Fallopian tube (tissue), 1 donor: ENCODE data around the gene BBX.

DNA sequence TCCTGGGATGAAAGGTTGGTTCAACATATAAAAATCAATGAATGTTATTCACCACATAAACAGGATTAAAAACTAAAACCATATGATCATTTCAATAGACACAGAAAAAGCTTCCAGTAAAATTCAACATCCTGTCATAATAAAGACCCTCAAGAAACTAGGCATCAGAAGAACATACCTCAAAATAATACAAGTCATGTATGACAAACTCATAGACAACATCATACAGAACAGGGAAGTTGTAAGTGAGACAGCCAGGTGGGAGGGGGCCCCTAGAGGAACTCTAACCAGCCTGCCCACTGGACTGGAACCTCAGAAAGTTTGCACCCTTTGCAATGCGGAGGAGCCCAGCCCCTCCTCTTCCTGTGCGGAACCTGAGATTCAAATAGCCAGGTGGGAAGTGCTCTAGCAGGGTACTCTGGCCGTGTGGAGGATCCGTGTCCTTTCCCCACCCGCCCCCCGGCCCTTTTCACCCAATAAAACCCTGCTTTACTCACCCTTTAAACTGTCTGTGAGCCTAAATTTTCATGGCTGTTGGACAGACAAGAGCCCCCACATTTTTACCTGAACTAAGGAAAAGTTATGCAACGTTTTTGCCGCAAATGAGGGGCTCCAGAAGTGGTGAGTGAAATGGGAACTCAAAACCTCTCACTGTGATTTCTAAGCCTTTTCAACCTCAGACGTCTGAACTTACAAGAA lies 387.1 kb upstream of the CBLB start:
- PRO-cap, result no peak

DNA sequence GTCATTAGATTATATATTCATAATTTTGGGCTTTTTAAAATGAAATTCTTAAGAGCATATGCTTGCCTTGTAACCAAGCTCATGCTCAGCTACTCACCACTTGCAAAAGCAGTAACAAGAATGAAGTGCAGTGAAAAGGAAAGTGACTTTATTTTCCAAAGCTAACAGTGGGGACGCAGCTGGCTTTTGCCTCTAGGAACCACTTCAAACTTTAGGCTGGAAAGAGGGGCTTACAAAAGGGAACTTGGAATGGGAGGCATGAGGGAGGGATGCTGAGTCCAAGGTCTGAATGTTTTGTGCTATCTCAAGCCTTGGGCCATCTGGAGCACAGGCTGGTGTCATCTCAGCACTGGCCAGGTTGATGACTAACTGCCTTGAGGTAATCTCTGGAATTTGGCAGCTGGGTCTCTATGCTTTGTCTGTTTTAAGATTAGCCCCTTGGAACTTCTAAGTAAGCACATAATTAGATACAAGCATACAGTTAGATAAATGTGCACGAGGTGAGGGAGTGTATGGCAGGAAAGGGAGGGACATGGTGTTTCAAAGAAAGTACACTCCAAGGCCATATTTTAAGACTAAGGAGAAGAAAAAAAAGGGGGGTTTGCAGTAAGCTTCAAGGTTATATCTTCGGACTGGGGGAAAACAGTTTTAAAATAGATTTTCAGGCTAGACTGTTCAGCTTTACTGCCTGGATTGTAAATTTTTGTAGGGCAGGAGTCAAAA lies 252.4 kb upstream of the CCDC54 start:
- PRO-cap, result no peak

DNA sequence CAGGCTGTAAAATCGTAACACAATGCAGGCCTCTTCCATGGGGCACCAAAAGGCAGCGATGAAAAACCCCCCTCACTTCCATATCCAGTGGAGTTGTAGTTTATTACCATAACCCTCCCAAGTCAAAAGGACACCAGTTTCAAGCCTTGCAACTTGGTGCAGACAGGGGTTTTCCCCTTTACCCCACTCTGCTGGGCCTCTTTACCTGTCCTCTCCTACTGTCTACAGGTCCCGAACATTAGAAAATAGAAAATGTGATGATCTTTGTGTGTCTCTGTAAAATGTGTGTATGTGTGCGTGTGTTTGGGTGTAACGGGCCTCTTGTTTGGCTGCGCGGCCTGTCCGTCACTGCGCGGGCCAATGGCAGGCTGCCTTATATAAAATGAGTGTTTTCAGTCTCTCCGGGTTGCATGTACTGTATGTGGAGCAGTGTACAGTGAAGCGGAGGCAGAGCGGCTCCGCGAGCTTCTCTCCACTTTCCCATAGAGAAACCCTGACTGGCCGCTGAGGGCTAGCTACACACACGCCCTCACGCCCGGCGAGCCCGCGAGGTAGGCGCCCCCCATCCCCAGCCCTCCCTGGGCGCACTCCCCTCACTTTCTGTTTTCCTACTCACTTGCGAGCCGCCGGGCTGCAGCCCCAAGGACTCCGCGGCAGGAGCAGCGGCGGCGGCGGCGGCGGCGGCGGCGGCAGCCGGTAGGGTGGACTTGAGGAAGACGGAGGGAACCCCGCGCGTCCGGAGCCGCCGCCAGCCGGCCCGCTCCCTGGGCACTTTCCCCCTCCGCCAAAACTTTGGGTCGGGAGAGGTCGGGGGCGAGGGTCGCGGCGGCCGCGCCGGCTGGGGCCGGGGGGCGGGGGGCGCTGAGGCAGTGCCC lies at the start of gene BBX:
Gene BBX (plus strand): TSS at position 406 of the 875 bp plus-strand sequence.
- PRO-cap, result bidirectional peak, plus-strand start at position 429 of the sequence, minus-strand start at position 240 of the sequence; unidirectional peak, plus-strand start at position 692 of the sequence

DNA sequence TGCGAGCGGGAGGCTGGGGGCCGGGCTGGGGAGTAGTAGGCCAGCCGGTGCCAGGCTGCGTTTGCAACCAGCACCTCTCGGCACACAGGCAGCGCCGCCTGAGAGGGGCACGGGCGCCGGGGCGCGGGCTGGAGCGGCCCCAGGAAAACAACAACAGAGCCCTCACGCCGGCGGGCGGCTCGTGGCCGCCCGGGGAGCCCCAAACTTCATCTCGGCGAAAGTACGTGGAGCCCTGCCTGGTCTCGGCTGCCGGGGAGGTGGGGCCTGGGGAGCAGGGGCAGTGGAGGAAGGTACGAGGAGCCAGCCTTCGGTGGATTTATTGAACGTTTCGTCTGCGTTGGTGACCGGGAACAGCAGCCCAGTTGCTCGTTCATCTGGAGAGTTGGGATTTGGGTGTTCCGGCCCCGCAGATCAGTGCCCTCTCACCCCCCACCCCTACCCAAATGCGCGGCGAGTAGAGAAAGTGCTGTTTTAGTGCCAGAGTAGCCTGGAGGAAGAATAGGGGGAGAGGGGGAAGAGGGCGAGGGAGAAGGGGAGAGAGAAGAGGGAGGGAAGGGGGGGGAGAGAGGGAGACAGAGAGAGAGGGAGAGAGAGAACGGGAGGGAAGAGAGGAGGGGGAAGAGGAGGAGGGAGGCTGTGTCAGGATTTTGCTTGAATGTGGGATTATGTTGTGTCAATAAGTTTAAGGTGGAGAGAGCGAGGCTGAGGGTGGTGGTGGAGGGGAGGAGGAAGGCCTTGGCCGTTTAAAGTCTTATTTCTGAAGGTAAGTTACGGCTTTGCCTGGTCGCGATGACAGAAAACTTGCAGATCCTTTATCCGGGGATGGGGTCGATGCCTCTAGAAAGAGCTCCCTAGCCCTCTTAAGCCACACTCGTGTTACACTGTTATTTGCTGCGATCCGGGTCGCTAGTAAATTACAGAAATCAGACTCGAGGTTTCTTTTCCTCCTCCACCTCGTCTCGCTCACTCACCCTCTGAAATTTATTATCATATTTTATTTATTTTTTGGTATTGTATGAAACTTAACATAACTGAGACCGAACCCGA lies 993 bp downstream of the BBX start:
- PRO-cap, result bidirectional peak, plus-strand start at position 322 of the sequence, minus-strand start at position 213 of the sequence; bidirectional peak, plus-strand start at position 570 of the sequence, minus-strand start at position 384 of the sequence

GRCh38 chr3:107698937-107699479 lies 176.2 kb downstream of the BBX start:
- PRO-cap, result no peak

DNA sequence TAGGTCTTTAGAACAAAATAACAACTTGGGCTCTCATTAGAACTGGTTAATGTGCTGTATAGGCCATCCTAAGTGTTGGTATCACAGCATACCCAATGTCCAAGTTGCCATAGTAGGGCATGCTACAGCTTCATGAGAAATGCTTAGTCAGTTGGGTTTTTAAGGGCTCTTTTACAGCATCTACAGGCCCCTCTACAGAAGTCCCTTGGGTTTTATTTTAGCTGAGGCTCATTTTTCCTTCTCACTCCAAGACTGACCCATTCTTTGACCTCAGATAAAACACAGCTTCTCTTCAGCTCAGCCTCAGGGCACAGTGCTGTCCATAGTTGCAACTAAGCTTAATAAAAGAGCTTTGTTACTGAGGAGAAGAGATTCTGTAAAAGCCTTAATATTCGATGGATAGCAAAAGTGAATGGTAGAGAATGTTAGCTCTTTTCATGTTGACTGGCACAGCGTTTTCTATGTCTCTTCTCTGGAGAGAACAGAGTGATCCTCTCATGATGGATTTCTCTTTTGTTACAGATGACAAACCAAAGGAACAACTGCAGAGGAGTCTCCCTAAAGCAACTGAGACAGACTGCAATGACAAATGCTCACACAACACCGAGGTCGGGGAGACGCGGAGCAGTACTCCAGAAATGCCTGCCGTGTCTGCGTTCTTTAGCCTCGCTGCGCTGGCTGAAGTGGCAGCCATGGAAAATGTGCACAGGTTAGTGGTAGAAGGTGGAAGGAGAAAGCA lies 278.0 kb downstream of the BBX start:
- PRO-cap, result no peak

- PRO-cap, result unidirectional peak, plus-strand start at chr3:108136905
Observed at GRCh38 chr3:108136204-108137393, 45.8 kb upstream of the CD47 start.

DNA sequence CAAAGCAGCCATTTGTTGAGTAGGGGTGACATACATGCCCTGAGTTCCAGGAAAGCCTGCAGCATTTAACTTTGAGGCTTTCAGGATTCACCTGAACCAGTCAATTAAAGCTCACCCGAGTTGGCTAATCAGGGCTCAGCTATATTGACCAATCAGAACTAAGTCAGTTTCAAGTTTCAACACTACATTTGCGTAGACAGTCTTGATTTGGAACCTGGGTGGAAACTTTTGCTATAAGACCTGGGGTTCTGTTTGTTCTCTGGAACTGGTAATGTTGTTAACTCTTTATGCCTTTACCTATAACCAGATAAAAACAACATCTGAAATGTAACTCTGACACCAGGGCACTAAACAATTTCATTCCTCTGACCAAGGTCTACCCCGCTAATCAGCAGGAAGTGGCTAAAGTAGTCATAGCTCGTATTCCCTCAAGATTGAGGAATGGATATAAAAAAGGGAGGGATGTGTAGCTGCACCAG lies 28.2 kb upstream of the IFT57 start:
- PRO-cap, result no peak

DNA sequence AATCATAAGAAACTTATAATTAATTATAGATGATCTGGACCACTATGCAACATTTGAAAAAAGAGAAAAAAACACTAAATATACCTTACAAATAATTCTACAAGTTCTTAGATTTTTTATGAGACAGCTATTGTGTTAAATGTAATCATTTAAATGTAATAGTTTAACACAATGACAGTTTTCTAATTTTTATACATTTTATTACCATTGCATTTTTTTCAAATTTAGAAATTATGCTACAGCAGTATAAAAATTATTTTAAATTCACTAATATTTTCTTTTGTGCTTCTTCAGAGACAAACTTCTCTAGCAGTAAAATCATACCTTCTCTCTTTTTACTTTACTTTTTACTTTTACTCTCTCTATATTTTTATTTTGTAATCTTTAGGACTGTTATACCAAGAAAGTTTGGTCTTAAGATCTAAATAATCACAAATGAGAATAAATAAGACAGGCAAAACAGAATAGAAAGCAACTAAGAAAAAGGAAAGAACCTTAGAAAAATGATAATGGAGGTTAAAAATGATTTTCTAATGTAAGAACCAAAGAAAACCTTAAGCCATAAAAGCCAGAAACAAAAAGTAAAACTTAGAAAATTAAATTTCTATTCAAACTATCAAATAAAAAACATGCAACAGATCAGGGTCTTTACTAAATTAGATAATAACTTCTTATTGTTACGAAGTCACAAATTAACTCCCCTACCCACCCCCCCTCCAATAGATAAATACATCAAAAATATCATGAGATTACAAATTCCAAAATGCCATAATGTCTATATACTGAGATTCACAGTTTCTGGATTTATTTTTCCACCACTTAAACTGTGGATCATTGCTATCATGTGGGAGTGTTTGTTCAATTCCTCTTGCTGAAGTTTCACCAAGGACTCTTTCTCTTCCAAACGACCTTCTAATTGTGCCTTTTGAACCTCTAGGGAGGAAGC lies 38.6 kb downstream of the CIP2A start:
- PRO-cap, result no peak

GRCh38 chr3:108749320-108749659 lies 7.9 kb downstream of the RETNLB start:
- PRO-cap, result no peak

DNA sequence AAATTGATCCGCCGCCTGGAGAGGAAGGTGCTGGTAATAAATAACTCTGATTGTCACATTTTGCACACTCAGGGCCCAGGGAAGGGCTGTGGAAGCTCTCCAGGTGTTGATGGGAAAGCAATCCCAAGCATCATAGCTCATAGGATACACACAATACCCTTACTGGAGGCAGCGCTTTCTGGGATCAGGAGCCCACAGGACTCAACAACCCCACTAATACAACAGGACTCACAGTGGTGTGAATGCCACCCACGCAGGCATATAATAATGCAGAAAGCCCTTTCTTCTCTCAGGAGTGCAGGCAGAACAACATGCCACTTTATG lies 52.5 kb downstream of the C3orf85 start:
- PRO-cap, result no peak

- PRO-cap, result no peak
Observed at GRCh38 chr3:109336287-109336965, 920 bp downstream of the DPPA4 start.

DNA sequence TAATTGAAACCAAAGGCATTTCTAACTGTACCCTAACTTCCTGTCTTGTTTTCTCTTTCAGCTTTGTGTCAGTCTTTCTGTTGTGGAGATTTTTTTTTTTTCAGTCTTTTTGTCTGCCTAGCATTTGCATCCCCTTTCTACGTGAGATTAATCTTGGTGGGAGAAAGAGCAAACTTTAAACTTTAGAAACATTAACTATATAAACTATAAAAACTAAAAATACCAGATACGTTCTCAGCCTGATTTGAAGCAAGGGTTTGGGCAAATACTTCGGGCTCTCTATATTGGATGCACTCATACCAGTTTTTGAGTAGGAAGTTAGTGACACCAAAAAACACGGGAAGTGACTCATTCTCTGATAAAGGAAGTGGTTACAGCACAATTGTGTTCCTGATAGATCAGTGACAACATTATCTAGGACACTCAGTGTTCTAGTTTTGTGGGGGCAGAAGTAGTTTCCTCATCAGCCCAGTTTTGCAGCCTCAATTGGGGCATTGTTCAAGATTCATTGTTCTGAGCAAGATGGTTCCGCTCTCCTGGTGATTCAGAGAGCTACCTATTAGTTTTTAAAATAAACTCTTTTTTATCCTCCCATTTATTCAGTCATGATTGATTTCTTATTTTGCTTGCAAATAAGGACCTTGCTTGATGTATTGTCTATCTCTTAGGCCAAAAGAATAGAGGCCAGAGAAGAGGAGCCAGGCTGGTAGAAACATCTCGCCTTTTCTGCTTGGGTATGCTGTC lies 469.6 kb upstream of the DPPA4 start:
- PRO-cap, result no peak

DNA sequence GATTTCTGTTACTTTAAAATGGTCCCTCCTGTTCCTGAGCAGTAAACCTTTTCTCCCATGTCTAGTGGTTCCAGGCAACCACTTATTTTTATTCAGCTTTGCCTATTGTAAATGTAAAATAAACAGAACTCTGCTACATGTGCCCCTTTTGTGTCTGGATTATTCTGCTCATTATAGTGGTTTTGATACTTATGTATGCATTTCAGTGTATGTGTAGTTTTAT lies 641.4 kb upstream of the DPPA4 start:
- PRO-cap, result unidirectional peak, minus-strand start at position 83 of the sequence

- PRO-cap, result unidirectional peak, plus-strand start at chr3:111610458
Observed at GRCh38 chr3:111610205-111610615, 15.1 kb upstream of the ZBED2 start.

- PRO-cap, result no peak
Observed at GRCh38 chr3:111616497-111616898, 21.4 kb upstream of the ZBED2 start.

DNA sequence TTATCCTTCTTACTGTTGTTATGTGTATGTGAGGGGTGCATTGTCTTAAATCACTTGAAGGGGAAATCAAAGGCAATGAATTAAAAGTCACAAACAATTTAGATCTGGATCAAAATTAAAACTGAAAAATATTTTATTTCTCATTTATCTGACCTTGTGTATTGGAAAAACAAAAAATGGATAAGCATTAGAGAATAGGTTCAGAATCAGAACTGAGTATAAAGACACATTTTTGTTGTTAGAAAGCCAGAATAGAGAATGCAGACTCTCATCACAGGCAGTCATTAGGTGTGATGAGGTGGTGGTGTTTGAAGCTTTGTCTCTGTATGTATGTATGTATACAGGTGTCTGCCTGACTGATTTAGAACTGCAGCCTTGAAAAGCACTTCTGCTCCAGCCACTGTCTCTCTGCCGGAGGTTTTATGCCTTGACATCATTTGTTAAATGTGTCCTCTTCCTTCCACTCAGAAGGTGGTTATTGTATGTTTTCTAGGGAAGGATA lies 1.3 kb downstream of the PLCXD2 start:
- PRO-cap, result no peak

DNA sequence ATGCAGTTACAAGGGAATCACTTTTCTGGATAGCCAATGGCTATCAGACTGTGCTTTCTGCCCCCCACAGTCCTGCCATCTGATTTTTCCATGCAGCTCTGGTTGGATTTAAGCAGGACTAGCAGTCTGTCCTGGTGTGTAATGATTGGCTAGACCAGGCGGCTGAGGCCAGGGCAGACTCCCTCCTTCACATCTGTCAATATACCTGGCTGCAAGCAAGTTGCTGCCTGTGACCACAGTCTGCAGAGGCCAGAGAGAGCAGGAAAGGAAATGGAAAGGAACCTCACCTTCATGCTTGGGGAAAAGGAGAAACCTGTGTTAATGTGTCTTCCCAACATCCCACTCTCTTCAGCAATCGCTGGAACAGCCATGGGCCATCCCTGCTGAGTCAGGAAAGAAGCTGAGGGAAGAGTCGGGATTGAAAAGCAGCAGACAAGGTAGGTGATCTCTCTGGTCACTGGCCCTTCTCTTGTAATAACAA lies 57.8 kb downstream of the PLCXD2 start:
- PRO-cap, result no peak

GRCh38 chr3:111739187-111740041 lies 64.9 kb downstream of the PLCXD2 start:
- PRO-cap, result no peak

GRCh38 chr3:112084693-112085816 lies 1.1 kb upstream of the C3orf52 start:
- PRO-cap, result no peak